Placental pericyte (primary cell): ENCODE results near the genes ITPKC, CYP2S1 and B9D2.

- CAGE, long polyA plus RNA: no peak
Observed at GRCh38 chr19:40685020-40686071, 5.1 kb downstream of the NUMBL start.

DNA sequence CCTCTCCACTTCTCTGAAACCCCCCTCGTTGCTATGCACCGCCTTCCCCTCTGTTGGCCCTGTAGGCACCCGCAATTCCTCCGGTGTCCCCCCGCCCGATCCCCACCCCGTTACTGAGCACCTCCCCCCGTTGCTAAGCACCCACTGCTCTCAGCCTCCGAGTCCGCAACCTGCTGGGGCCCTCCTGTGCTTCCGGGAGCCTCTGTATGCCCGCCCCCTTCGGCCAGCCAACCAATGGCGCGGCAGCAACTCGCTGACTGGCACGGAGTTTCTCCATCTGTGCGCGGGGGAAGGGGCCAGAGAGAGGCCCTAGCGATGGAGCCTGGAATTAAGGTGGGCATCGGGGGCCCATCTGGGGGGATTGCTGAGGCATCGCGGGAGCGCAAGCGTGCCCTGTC, 1.8 kb downstream of the COQ8B start:
- CAGE, long polyA plus RNA: start-site peak on the minus strand centred at position 149 of the sequence, 134 bp wide, 32 and 16 reads in 2 replicates

GRCh38 chr19:40716756-40717793, at the start of gene ITPKC:
TSS of gene ITPKC (plus strand) at chr19:40717112.
- CAGE, long polyA plus RNA: no peak

- CAGE, long polyA plus RNA: no peak
Observed at GRCh38 chr19:40806628-40807496, 7.9 kb downstream of the EGLN2 start.

GRCh38 chr19:40831670-40832288, 18.5 kb downstream of the CYP2A6 start:
- CAGE, long polyA plus RNA: no peak

- CAGE, long polyA plus RNA: no peak
Observed at GRCh38 chr19:40833783-40834044, 16.5 kb downstream of the CYP2A6 start.

- CAGE, long polyA plus RNA: no peak
Observed at GRCh38 chr19:41135325-41136117, 21.3 kb downstream of the CYP2F1 start.

- CAGE, long polyA plus RNA: no peak
Observed at GRCh38 chr19:41192691-41193701, at the start of gene CYP2S1. TSS of gene CYP2S1 (plus strand) at chr19:41193219.

- CAGE, long polyA plus RNA: no peak
Observed at GRCh38 chr19:41219838-41220828, 1.1 kb downstream of the AXL start.

GRCh38 chr19:41271732-41272252, 7.6 kb downstream of the HNRNPUL1 start:
- CAGE, long polyA plus RNA: no peak

DNA sequence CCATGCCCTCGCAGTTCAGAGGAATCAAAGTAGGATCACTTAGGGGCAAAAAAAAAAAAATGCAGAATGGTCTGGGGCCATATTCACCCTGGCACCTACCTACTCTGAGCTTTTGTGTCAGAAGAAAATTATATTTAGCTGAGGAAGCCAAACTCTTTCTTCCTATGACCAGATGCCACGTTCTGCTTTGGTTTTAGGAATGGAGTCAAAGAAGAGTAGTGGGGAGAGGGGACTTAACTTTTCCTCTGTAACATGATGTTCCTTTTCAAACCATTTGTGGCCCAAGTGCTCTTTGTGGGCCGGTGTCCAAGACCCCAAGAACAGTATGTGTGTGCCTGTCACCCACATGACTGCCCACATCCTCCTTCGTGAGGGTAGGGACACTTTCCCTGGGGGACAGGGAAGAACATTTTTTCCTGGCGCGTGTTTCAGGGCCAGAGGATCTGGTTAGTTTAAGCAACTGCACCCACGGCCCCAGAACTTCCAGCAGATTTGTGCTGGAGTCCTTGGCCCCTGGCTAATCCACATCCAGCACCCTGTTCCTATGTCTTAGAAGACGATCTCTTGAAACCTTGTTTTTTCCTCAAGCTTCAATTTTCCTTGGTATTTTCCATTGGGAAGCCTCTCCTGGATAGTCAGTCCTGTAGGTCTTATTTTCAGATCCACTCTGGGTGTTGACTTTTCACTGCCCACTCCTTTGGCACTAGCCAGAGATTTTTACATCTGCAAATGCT, 10.9 kb upstream of the CCDC97 start:
- CAGE, long polyA plus RNA: no peak

DNA sequence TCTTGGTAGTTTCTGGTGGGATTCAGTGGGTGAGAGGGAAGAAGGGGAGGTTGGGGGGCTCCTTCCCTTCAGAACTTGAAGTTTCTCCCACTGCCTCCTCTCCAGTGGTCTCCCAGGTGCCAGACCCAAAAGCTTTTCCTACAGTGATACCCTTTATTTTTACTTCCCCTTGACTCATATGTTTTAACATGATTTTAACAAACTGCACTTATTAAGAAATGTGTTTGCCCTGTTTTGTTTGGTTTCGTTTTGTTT, 2.7 kb upstream of the CCDC97 start:
- CAGE, long polyA plus RNA: no peak

DNA sequence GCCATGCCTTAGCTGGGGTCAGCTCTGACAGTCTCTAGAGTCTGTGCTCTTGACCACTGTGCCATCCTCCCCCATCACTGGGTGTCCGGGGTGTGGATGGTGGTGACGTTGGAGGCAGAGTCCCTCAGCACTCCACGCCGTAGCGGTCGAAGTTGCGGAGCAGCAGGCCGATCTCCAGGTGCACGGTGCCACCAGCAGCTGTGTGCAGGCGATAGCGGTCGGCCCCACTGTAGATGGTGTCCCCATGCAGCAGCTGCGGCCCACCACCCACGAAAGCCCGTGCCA, 796 bp upstream of the TGFB1 start:
- CAGE, long polyA plus RNA: no peak

DNA sequence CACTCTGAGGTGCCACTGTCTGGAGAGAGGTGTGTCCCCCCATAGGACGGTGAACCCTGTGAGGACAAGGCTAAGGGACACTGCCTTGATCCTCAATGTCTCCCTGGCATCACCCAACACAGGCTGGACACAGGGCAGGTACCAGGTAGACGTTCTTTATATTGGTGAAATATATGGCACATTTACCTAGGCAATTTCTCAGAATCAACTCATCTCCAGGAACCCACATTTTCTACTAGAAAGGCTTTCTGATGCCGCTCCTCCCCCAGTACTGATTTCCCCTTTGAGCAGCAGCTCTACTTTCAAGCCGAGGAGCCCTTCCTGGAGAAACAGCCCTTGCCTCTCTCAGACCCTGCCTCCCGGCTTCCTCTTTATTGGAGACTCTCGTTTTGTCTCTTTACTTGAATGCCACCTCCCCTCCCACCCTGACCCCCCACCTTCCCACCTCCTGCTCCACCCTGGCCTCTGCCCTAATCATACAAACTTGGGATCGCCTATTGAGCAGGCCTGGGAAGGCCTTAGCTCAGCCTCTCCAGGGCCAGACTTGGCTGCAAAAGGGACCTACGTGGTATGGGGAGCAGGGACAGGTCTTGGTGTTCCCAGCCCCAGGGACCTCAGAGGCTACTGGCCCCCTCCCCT, 3.6 kb upstream of the TGFB1 start:
- CAGE, long polyA plus RNA: no peak

DNA sequence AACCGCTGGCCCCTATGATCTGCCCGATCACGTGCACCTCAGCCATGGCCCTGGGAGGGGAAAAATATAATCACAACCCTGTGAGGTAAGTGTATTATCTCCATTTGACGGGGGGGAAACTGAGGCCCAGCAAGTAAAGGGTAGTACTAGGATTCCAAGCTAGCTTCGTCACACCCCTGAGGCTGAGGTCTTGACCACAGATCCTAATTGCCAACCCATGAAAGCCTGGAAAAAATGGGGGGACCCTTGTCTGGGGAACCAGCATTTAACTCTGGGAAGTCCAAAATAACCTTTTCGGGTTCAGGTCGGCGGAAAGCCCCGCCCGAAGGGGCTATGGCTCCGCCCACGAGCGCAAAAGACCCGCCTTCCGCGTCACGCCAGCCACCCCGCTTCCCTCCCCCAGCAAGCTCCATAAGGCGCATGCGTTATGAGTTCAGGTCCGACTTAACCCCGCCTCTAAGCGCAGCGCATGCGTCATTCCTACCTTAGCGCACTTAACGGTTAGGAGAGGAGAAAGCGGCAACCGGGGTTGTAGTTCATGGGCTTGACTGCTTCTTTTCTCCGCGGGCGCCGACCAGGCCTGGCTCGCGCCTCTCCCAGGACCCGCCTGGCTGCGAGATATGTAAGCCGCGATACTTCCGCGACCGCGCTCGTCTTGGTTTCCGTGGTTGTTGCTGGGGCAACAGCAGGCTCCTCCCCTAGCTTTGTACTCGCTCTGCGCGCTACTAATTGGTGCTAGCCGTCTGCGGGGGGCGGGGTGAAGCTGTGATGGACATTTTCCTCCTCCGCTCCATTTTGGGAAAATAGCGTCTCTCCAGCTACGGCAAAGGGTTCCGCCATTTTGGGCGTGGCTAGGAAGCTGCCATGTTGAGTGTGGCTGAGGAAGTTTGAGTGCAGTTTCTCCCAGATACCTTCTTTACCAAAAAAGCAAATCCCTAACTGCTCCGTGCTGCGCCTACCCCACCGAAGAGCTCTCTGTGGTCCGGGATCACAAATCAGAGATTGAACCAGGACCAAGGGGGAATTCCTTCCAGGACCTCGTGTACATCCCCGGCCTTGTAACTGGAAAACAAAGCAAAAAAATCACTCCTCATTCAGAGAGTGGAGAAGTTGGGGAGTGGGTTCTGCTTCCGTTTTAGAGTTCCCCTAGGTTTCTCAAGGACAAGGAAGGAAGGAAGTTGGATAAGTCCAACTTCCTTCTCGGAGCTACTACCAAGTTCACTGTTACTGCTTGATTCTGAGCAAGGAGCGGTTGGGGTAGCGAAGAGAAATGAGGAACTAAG, at the start of gene B9D2:
Gene B9D2, minus strand, starts transcription at position 676 of the 1,283 bp plus-strand sequence.
- CAGE, long polyA plus RNA: no peak

- CAGE, long polyA plus RNA: no peak
Observed at GRCh38 chr19:41398143-41398371, 439 bp downstream of the BCKDHA start.

DNA sequence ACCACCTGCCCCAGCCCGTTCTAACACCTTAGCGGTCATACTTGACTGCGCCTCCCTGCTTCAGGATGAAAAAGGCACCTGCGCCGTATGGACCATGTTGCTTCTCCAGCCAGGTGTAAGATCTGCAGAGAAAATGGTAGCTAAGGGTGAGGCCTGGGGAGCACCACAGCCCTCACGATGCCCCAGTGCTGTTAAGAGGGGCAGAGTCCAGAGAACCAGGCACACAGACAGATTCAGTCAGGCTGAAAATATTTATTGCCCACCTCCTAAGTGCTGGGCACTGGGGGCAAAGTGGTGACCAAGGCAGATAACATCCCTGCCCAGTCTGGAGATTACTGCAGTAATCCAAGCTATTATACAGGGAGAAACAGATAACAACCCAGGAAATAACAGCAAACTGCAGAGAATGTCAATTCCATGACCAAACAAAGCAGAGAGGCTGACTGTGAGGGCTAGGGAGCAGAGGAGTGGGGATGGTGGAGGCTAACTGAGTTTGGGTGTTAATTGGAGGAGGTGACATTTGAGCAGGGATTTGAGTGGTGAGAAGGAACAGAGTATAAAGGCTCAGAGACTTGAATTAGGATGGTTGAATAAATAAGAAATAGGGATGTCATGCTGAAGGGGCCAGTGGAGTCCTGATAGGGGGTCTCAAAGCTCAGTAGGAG, 3.2 kb downstream of the DMAC2 start:
- CAGE, long polyA plus RNA: no peak

GRCh38 chr19:41447648-41448237, 4.8 kb downstream of the ERICH4 start:
- CAGE, long polyA plus RNA: no peak

- CAGE, long polyA plus RNA: no peak
Observed at GRCh38 chr19:41478468-41478771, 35.5 kb downstream of the ERICH4 start.

DNA sequence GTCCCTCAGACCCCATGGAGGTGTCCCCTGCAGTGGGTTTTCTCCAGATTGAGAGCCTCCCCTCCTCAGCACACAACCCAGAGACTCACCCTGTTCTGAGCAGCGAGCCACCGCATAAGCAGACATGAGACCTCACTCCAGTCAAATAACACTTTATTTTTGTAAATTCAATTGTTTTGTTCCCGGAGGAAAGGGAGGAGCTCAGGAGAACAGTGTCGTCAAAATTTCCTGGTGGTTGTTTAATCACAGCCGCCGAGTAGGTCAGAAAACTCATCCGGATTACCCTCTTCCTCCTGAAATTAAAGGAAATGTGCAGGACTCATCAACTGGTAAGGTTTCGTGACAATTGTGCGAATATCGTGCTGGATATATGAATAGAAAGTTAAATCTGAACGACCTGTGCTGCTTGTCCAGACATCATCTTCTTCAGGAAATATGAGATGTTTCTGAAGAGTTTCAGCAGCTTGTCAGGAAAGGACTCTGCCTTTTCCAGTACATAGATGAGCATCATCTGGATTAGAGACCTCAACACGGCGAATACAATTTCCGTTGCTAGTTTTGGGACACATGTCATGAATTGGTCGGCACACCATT, 57.6 kb downstream of the ERICH4 start:
- CAGE, long polyA plus RNA: no peak